ENCODE measurements around a stretch of chr10.

GRCh38 chr10:1200133-1200499 is 143.9 kb downstream of the WDR37 start:
- RRBS: no CpG with 5 or more reads among the region's 7 CpGs

GRCh38 chr10:1420427-1421403 is 316.6 kb downstream of the ADARB2 start:
- RRBS: no CpG with 5 or more reads among the region's 28 CpGs

GRCh38 chr10:1448280-1448942 is 288.9 kb downstream of the ADARB2 start:
- RRBS: no CpG with 5 or more reads among the region's 4 CpGs

DNA sequence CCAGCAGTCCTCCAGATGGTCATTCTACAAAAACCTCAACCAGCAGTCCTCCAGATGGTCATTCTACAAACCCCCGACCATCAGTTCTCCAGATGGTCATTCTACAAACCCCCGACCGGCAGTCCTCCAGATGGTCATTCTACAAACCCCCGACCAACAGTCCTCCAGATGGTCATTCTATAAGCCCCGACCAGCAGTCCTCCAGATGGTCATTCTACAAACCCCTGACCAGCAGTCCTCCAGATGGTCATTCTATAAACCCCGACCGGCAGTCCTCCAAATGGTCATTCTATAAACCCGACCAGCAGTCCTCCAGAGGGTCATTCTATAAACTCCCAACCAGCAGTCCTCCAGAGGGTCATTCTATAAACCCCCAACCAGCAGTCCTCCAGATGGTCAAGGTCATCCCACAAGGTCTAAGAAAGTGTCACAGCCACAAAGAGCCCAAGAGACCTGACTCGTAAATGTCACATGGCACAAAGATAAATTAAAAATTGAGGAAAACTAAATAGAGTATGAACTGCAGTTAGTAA is 634.5 kb upstream of the ADARB2 start:
- RRBS: no CpG with 5 or more reads among the region's 9 CpGs

DNA sequence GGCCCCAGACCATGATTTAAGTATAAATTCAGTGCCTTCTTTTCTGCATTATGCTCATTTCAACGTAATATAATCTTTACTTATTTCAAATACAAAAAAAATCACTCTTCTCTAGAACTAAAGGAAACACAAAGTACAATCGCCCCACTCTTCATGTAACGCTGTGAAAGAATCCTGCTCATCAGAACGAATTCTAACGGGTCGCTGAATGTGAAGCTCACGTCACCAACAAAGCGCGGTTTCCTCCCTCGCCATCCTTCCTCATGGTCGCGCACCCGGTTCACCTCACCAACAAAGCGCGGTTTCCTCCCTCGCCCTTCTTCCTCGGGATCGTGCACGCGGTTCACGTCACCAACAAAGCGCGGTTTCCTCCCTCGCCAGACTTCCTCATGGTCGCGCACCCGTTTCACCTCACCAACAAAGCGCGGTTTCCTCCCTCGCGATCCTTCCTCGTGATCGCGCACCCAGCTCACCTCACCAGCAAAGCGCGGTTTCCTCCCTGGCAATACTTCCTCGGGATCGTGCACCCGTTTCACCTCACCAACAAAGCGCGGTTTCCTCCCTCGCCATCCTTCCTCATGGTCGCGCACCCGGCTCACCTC is 566.2 kb upstream of the PFKP start:
- RRBS: no CpG with 5 or more reads among the region's 45 CpGs

- RRBS: 79% methylated on average over 3 of the region's 36 CpGs
These were observed 50.2 kb downstream of the PITRM1 start for GRCh38 chr10:3122077-3123068.

- RRBS: no CpG with 5 or more reads among the region's 11 CpGs
These were observed 745 bp upstream of the PITRM1 start for GRCh38 chr10:3173365-3173689.

DNA sequence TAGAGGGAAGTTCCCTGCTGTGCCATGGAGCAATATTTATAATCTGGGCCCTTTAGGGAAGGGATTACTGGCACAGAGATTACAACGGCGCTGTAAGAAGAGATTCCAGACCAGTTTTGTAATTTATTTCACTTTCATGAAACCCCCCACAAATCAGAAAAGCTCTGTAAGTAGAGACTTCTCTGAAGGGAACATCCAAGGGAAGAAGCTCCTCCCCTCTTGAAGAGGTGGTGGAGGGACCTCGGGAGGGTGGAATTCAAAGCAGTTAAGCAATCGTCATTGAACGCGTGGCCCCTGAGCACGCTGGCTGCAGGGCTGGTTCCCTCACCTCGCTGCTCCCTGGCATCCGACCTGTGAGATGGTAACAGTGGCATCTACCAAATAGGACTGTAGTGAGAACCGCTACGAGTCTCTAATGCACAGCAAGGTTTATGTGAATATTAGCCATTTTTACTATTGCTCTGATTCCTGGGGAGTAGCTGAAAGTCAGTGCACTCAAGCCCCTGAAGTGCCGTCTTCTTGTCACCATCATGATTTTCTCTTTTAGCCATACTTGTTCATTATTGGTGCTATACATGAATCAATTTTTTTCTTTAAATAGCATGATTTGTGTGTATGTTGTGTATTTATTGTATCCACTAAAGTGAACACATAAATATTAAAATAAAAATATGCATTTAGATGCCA is 113.3 kb downstream of the KLF6 start:
- RRBS: no CpG with 5 or more reads among the region's 12 CpGs

GRCh38 chr10:3727290-3727913 is 57.6 kb downstream of the KLF6 start:
- RRBS: no CpG with 5 or more reads among the region's 17 CpGs

GRCh38 chr10:3774734-3775203 is 10.2 kb downstream of the KLF6 start:
- RRBS: no CpG with 5 or more reads among the region's 12 CpGs

DNA sequence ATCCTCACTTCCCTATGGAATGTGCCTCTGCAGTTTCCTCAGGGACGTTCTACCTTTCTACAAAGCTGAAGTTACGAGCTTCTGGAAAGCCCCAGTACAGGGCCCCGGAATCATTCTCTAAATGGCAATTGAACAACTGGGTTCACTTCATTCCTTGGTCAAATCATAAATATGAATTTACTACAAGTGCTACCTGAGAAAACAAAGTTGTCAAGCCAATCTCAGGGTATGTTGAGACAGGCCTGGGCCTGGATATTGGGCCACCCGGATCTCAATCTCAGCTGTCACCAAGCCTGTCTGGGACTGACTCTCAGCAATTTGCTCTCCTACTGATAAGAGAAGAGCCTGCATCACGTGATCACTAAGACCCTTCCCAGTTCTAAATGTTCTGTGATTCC is 4.4 kb downstream of the KLF6 start:
- RRBS: no CpG with 5 or more reads among the region's 5 CpGs

GRCh38 chr10:3874775-3875381 is 89.9 kb upstream of the KLF6 start:
- RRBS: no CpG with 5 or more reads among the region's 7 CpGs

- RRBS: no CpG with 5 or more reads among the region's 23 CpGs
These were observed 121.7 kb upstream of the KLF6 start for GRCh38 chr10:3906451-3907437.

- RRBS: no CpG with 5 or more reads among the region's 6 CpGs
These were observed 122.5 kb upstream of the KLF6 start for GRCh38 chr10:3907438-3907994.

DNA sequence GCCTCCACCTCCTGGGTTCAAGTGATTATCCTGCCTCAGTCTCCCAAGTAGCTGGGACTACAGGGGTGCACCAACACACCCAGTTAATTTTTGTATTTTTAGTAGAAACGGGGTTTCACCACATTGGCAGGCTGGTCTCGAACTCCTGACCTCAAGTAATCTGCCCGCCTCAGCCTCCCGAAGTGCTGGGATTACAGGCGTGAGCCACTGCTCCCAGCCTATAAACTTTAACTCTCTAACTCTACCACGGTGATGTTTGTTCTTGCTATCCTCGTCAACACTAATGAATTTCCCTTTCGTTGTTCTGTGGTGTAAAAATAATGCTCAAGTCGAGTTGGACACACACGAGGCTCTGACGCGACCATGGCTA is 166.8 kb upstream of the KLF6 start:
- RRBS: no CpG with 5 or more reads among the region's 12 CpGs

- RRBS: no CpG with 5 or more reads among the region's 3 CpGs
These were observed 277.0 kb upstream of the KLF6 start for GRCh38 chr10:4061967-4062509.

DNA sequence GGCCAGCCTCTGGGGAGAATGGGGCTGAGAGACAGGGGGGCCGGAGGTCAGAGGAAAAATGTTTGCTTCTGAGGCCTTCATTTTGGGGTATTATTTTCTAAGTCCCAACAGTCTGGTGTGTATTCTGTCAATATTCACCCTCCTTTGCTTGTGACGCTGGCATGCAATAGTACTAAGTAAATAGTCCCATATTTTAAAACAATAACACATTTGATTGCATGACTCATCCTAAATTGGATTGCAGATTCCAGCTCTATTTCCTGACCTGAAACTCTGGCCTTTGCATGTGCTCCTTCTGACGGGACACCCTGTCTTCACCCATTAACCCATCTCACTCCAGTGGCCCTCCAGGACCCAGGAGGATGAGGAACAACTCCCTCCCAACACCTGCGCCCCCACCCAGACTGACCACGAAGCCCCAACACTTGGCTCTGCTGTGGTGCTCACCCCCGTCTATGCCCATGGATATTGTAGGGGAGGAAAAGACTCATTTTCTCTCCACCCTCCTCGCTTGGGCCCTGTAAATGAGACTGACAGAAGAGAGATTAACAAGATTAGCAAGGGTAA is 495.6 kb upstream of the KLF6 start:
- RRBS: no CpG with 5 or more reads among the region's 7 CpGs

GRCh38 chr10:4688641-4688963 is 137.4 kb upstream of the AKR1E2 start:
- RRBS: no CpG with 5 or more reads among the region's 1 CpG

DNA sequence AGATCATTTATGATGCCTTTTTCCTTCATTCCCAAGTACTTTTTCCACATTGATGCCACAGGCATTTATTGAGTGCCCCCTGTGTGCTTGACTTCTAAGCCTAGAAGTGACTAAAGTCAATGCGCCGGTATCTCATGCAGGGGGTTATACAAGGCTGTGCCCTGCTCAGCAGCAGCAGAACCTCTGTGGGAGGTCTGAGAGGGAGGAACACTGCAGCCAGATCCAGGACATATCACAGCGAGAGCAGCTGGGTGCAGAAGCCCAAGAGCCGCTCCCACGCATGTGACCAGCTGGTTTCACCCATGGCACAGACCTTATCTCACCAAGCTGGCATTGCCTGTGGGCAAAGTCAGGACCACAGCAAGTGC is 31.7 kb upstream of the AKR1C1 start:
- RRBS: no CpG with 5 or more reads among the region's 5 CpGs

- RRBS: no CpG with 5 or more reads among the region's 3 CpGs
These were observed 1.9 kb downstream of the AKR1C3 start for GRCh38 chr10:5096094-5096527.